Frontal cortex (tissue), 2 donors: ENCODE data around the gene HORMAD2.

DNA sequence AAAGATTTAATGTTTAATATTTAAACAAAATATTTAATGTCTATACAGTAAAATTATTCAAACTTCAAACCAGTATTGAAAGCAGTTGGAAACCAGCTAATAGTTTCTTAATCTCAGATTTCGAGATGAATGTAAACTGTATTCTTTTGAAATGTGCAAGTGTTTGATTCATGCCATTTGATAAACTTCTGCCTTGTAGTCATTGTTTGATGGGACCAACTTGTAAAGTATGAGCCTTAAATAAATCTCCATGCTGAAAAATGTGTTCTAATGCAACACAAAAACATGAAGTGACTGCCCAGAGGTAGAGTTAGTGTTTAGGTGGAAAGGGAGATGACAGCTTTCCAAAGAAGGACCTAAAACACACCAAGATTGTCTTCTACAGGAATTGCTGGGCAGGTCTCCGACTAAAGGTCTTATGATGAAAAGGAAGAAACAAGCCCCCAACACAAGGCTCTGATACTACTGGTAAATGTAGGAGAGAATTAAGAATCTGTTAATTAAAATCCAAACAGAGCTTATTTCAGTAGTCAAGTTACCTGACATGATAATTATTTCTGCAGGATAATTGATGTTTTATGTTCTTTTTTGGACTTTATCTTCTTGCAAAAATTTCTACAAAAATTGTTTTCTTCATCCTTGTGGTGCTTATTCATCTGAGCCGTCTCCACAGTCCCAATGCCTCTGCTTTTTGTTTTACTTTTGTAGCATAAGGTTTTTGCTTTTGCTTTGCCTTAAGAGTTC, 15.7 kb downstream of the CCDC117 start:
- RAMPAGE, long total RNA = no peak

DNA sequence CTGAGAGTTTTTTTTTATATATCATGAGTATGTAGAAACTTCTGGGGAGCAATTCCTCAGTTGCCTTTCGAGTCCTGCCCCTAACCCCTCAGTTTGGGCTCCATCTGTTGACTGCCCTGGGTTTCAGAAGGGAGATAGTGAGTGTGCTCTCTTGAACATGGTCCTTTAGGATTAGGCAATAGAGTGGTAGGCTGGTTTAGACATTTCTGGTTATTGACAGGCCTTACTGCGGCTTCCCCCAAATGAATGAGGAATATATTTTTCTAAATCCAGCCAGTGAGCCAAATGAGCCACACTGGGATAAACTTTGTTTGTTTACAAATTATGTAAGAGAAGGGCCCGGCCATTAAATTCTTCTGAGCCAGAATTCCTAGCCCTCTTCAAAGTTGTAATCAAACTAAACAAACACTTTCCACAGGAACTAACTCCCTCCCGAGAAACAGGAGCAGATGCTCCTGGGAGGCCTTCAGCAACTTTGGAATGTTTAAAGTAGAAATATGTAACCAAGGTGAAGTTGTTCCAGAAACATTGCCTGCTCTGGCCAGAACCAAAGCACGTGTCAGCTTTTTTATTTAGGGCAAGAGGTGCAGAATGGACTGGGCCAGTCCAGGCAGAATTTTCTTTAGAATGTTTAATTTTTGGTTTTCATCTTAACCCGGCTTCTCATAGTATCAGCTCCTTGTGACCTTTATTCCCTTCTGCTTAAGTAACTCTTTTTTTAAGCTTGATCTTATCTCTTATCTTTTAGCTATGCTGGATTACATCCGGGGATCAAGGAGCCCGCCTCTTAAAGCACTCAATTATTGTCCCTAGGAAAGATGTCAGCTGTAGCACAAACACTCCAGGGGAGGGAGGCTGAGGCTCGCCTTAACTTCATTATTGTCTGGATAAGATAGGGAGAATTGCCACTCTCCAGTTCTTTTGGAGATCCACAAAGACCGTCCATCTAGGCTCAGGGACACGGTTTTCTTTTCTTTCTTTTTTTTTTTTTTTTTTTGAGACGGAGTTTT, 28.6 kb downstream of the ZNRF3 start:
- RAMPAGE, long total RNA = no peak

DNA sequence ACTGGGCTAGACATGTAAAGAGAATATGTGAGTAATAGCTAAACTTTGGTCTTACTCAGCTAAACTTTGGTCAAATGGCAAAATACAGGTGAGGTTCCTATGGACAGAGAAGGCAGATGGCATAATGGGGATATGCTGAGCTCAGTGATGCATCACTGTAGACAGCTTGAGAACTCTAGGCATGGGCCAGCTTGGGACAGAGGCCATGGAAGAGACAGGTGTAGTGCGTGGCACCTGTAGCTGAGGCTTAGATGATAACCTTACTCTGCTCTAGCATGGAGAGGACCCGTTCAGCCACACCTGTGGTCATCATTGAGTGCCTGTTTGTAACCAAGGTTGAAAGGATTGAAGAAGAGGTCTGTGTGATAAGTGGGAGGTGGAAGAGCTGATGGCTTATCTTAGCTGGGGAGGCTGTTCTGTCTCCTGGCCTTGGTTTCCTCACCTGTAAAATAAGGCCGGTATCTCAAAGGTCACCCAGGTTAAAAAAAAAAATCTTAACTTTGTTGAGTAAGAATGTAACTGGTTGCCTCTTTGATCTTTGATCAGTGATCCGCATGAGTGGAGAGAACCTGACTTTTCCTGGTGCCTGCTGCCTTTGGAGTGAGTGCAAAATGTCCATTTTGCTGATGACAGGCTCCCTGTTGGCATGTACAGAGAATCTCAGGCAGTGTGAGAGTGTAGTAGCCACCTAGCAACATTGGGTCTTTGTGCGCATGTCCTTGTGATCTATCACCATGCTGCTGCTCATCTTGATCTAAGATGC, 48.6 kb downstream of the ZNRF3 start:
- RAMPAGE, long total RNA = no peak

DNA sequence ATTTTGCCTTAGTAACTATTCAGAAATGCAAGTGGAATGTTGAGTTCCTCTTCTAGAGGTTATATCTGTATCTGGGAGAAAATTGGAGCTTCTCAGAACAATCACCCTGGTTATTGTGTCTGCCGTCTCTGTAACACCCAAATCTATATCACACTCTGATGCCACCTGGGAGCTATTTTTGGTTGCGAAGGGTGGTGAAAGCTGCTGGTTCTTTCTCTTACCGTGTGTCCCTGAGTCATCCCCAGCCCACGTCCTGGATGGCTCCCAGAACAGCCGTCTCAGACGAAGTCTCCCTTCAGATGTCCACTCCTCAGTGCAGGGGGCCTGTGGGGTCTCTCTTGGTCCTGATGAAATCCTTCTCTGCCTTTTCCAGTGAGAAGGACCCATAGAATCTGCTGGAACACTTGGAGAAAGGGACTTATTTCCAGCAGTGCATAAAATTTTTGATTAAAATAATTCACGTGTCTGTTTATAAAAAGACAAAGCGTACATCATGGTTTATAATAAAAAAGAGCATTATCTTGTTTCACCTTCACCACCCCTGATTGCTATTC, 83.4 kb downstream of the C22orf31 start:
- RAMPAGE, long total RNA = no peak

- RAMPAGE, long total RNA = no peak
Measured at GRCh38 chr22:29016412-29016909, 45.2 kb downstream of the C22orf31 start.

GRCh38 chr22:29073597-29074929, 1.2 kb downstream of the KREMEN1 start:
- RAMPAGE, long total RNA = no peak

- RAMPAGE, long total RNA = no peak
Measured at GRCh38 chr22:29152725-29153317, 52.9 kb upstream of the EMID1 start.

GRCh38 chr22:29309167-29309774, 2.8 kb downstream of the GAS2L1 start:
- RAMPAGE, long total RNA = no peak

DNA sequence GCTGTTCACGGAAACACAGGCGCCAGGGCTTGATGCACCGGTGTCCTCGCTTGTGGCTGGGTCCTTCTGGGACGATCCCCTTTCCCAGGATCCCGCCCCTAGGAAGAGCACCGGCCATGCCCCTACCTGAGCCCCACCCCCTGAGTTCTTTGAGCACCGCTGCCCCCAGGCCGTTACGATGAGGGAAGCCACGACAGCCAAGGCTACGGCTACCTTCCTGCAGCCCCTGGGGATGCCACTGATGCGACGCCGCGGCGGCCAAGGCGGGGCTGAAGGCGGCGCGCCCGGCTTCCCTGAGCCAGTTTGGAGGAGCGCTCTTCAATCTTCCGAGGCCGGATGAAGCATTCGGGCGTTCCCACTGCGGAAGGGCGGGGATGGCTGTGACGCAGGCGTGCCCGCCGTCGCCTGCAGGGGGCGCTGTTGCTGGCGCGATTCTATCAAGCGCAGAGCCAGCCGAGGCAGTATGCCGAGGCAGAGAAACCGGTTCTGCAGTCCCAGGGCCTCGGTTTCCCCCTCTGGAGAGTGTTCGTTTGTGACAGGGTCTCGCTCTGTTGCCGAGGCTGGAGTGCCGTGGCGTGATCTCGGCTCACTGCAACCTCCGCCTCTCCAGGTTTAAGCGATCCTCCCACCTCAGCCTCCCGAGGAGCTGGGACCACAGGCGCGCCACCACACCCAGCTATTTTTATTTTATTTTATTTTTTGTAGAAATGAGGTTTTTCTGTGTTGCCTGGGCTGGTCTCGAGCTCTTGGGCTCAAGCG, 9.7 kb upstream of the NEFH start:
- RAMPAGE, long total RNA = no peak

GRCh38 chr22:29778755-29779639, 11.8 kb downstream of the UQCR10 start:
- RAMPAGE, long total RNA = no peak

- RAMPAGE, long total RNA = no peak
Measured at GRCh38 chr22:29793286-29793885, 26.2 kb downstream of the UQCR10 start.

DNA sequence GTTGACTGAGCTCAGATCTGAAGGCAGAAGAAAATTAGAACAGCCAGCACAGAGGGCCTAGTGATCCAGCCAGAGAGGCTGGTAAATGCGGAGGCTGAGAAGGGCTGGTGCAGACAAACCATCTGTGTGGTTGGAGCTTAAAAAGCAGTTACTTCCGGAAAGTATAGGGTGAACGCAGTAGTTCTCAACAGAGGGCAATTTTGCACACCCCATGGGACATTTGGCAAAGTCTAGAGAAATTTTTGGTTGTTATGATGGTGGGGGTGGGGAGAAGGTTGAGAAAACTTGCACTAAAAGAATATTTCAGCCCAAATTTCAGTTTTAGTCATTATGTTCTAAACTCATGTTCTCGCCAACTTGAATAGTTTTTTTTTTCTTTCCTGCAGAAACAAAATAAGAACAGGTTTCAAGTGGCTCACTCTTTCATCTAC, 1.5 kb upstream of the HORMAD2 start:
- RAMPAGE, long total RNA = no peak

DNA sequence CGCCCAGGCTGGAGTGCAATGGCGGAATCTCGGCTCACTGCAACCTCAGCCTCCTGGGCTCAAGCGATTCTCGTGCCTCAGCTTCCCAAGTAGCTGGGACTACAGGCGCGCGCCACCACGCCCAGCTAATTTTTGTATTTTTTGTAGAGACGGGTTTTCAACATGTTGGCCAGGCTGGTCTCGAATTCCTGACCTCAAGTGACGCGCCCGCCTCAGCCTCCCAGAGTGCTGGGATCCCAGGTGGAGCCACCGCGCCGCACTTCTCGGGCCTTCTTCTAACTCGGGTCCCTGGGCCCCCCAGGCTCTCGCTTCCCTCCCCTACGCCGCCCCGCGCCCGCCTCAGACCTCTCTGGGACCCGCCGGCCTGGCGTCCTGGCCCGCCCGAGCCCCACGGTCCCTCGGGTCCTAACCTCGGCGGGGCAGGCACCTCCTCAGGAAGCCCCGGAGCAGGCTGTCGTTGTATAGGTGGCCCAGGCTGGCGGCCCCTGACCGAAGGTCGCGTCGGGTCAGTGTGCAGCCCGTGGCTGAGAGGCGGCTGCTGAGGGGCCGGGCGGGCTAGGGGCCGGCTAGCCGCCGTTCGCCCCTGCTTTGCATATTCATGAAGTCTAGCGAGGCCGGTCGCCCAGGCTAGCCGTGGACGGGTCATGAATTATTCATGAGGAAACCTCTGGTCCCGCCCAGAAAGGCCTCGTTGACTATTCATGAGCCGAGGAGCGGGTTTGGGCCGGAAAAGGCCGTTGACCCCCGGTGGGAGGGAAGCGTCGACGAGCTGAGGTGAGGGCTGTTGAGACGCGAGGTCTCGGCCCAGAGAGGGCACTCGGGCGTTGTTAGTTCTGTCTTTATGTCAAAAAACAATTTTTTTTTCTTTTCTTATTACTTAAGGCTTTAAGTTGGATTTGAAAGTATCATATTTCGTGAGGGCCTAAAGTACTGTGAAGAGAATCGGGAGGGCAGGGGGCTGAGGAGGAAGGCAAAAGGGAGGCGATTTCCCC, at the start of gene HORMAD2:
HORMAD2 (plus strand) TSS at position 747 of the 992 bp plus-strand sequence.
- RAMPAGE, long total RNA = no peak

GRCh38 chr22:30246982-30247112, 288 bp upstream of the LIF start:
- RAMPAGE, long total RNA = no peak

DNA sequence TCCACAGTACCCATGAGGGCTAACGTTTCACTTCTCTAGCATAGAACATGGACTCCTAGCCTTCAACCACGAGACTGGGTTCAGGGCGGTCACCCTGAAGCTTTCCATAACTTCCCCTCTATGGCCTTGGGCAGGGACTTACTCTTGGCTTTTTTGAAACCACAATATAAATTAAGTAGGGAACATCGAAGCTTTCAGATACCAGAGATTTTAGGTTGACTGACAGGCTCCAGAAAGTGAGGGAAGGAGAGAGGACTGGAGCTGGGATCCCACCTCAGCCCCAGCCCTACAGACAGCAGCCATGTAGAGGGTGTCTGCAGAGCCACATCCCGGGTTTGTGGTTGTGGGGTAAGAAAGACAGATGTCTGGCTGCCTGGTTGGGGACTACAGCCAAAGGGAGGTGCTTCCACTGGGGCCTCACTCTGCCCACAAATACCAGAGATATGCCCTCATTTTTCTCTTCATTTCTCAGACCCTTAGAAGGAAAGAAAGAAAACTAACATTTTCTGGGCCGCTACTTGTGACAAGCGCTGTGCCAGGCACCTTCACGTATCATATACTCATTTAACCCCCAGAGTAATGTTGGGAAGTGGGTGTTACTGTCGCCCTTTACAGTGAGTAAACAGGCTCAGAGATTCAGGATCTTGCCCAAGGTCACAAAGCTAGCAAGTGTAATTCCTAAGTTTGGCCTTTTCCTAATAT, 2.4 kb downstream of the TBC1D10A start:
- RAMPAGE, long total RNA = no peak

DNA sequence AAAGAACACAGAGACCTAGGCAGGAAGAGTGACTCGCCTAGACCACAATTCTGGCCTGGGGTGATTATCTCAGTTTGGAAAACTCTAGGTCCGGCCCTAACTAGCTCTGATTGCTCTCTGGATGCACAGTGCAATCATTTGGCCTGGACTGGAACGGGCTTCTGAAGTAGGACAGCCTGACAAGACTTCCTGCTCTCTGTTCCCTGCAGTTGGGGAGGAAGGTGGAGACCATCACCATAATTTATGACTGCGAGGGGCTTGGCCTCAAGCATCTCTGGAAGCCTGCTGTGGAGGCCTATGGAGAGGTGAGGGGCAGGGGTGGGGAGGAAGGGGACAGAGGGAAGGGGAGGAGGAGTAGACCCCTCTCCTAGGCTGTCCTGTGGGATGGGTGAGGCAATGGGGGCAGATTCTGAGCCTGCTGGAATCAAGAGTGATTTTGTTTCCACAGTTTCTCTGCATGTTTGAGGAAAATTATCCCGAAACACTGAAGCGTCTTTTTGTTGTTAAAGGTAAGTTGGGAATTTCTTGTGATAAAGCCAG, 12.2 kb downstream of the SEC14L2 start:
- RAMPAGE, long total RNA = no peak

- RAMPAGE, long total RNA = no peak
Measured at GRCh38 chr22:30439896-30440329, 14.3 kb downstream of the MTFP1 start.

DNA sequence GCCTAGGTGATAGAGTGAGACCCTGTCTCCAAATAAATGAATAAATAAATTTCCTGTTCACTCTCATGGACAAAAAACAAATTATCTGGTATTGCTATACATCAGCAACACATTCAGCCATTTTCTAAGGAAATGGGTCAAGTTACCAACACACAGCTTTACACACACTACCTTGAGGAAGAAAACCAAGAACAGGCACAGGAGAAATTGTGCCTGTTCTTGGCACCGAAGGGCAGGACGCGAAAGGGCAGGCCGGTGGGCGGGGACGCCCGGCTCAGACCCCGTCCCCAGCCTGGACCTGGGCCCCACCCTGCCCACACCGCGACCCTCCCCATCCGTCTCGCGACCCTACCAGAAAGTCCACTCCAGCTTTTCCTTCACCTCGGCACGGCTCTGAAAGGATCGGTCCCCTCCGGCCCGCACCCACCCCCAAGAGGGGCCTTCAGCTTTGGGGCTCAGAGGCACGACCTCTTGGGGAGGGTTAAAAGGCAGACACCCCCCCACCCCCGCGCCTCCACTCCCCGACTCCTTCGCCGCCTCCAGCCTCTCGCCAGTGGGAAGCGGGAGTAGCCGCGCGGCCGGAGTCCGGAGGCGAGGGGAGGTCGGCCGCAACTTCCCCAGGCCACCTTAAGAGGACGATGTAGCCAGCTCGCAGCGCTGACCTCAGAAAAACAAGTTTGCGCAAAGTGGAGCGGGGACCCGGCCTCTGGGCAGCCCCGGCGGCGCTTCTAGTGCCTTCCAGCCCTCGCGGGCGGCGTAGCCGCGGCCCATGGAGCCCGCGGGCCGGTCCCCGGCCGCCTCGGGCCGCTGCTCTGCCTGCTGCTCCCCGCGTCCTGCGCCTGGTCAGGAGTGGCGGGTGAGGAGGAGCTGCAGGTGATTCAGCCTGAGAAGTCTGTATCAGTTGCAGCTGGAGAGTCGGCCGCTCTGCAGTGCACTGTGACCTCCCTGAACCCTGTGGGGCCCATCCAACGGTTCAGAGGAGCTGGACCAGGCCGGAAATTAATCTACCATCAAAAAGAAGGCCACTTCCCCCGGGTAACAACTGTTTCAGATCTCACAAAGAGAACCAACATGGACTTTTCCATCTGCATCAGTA, 4.4 kb downstream of the SEC14L6 start:
- RAMPAGE, long total RNA = no peak

DNA sequence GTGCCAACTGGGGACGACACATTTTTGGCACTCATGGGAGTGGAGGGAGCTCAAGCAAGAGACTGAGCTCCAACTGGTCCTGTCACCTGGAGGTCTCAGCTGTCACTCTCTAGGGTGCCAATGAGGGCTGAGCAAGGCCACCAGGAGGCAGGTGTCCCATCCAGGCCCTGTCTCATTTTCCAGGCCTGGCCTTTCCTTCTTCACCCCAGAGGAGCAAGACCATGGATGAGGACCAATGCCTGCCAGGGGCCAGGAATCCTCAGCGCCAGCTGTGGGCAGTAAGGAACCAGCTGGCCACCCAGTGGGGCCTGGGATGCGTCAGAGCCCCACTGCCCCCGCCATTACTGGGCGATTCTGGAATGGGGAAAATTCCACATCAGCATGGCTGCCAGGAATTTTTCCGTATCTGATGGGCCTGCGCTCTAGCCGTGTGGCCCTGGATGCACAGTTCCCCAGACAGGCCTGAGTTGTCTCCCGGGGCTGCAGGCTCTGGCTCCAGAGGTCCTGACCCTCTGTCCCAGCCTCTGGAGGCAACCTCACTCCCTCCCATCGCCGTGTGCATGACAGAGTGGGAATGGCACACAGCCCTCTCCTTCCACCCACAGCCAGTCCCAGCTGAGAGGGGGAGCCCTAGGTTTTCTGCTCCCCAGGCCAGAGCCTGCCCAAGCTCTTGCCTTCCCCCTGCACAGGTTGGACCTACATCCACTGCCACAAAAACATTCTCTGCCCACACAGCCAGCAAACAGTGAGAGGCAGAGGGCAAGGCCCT, 784 bp upstream of the GAL3ST1 start:
- RAMPAGE, long total RNA = no peak

DNA sequence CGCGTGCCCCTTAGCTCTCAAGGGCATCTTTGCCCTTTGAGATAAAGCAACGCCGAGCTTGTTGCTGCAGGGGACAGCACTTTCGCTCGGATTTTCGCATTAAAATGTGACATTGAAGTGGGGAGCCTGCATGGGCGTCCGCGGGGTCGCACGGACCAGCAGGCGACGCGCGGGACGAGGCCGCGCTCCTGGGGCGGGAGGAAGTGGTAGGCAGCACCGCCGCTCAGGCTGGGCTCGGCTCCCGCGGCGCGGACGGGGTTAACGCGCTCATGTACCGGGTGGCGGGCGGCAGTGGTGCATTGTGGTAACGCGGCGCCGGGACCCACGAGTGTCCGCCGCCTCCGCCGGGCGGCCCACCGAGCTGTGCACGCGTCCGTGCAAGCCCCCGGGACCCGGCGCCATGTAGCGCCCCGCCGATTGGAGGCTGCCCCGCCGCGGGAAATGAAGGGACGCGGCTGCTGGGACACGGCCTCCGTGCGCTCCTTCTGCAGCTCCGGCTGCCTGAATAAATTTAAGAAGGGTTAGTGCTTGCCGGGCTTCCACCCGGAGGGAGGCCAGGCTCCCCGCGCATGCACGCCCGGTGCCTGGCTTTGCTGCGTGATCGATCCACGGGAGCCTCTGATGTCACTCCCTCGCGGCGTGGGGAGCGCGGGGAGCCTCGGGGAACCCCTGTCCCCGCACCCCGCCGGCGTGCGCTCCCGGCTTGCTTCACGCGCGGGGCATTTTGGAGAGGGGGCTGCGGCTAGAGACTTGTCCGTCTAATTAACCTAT, 127.7 kb downstream of the OSBP2 start:
- RAMPAGE, long total RNA = no peak